ENCODE measurements around a stretch of chr5.

GRCh38 chr5:89271358-89272018 is 388.5 kb upstream of the MEF2C start:
- PRO-cap: no peak

- PRO-cap: no peak
Observed at GRCh38 chr5:89313077-89313367, 430.0 kb upstream of the MEF2C start.

DNA sequence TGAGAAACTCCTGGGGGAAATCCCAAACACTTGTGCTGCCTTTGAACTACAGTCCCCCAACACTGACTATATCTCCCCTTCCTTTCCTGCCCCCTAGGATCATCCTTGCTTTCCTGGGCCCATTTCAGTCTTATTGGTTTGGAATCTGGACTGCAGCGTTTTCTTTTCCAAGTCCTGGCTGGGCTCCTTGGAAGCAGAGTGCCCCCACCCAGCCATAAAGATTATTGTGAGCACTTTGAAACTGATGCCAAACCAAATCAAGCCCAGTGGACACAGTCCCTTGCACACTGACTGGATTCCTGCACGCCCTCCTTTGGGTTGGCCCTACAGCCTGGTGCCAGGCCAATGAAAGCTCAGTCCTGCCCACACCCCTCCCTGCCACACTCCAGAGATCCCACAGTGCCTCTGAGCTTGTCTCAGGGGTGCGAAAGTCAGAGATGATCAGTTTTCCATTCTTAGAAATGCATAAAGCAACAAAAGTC is 181.9 kb downstream of the CETN3 start:
- PRO-cap: no peak

DNA sequence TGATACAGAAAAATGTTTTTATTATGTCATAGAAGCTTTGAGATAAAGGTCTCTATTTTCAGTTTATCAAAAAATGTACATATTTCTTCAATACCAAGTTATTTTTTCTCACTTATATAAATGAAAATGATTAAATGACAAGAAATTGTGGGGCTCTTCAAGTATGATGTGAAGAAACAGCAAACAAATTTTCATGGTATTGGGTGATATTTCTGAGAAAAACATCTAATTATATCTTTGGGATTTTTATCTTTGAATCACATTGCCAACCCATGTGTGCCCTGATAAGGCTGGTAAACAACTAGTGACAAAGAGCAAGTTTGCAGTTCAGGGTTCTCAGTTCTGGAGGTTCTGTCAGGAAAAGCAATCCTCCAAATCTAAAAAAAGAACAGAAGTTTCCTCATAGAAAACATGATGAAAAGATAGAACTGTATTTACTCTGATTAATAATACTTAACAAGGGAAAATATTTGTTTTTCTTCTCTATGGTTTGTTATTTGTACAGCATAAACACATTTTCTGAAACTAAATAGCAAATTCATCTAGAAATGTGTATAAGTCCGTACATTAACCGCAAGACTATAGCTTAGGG is 308.3 kb downstream of the ADGRV1 start:
- PRO-cap: no peak

DNA sequence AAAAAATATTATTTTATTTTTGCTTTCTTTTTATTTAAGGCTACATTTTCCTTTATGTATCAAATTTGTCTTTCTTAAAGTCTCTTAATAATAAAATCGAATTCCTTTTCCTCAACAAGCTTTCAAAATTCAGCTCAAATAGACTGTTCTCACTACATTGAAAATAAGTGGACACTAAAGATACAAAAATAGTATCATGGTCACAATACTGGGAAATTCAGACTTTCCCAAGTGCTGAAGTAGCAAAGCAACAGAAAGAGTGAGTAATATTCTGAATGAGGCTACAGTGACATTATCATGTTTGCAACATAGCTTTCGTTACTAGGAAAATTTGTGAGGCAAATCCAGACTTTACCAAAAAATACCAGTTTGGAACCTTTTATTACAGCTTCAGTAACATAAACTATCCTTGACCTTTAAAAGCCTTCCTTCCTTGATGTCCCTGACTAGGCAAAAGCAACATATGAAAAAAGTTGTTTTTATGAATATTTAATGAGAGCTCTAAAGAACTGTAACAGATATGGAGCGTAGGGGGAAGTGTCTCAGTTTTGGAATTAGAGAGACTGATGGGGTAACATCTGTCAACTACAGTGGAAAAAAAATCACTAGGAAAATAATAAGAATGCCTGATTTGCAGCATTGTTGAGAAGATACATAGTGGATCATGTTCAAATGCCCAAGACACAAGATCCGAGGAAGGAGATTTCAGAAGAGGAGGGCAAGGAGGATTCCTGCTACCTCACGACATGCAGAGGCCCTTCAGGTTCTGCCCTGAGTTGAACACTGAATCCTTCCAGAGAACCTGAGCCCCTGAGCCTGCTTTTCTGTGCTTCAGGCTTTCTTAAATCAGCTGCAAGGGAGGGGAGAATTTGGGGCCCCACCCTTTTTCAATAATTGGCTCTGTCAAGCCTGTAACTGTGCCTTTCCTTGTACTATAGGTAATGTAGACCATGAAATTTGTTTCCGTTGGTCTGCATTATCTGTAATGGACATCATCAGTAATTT is 313.0 kb downstream of the ADGRV1 start:
- PRO-cap: no peak

DNA sequence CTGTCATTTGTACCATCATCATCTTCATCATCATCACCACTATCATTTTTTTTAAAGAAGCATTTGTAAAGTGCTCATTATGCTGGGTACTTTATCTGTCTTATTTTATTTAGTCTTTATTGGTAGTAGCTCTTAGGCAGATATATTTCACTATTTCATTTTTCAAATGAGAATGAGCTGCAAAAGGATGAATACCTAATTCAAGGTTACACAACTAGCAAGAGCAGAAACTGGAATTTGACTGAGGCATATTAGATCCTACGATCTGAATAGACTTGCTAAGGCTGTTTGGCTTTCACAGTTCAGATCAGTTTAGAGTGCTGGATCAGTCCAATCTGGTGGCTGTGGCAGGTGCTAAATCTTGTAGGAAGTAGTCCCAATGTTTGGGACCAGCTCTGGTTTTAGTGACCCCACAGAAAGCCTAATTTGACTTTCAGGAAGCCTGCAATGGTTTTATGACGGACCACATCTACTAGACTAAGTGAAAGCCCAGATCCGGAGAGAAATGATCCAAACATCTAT is 359.3 kb downstream of the ADGRV1 start:
- PRO-cap: no peak

GRCh38 chr5:91106799-91107502 is 276.2 kb downstream of the ARRDC3 start:
- PRO-cap: no peak

DNA sequence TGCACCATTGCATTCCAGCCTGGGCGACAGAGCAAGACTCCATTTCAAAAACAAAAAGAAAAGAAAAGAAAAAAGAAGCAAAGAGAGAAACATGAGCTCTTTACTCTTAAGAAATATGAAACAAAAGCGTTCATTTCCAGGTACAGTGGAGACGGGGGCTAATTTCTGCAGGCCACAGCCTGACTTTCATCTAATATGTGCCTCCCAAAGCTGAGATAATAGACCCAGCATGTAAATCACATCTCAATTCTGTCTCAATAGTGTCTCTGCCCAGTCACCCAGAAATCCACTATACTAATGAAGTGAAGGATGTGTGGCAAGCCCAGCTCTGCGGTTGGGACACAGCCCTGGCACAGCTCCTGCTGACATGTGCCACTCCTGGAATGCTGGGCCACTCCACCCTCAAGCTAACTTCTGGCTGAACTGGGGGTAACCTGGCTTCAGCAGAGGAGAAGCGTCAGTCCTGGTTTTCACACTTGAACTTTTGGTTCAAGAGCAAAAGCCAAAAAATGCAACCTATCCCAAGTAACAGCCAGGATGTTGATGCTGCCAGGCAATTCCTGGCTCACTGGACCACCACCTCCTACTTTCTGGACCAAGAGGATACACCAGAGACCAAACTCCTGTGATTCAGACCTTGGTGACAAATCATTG is 86.5 kb downstream of the ARRDC3 start:
- PRO-cap: no peak

DNA sequence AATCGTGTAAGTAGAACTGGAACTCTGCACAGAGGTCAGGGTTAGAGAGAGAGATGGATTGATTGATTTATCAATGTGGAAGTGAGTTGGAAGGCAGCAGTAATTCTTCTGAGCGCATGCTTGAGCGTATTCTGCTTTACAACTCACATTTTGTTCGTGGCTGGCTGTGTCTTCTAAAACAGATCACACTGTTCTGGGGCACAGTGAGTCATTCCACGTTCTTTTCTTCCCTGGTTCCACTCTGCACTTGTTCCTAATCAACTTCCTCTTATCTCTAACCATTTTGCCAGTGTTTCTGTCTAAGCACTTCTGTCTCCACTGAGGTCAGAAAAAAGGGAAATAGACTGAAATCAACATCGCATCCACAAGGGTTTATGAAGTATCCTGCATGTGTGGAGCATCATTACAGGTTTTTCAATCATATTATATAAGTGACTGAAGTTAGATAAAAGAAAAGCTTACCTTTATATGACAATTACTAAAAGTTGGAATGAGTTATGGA is 86.7 kb upstream of the ARRDC3 start:
- PRO-cap: no peak

- PRO-cap: no peak
Observed at GRCh38 chr5:92552060-92553102, 1030.6 kb upstream of the NR2F1 start.

DNA sequence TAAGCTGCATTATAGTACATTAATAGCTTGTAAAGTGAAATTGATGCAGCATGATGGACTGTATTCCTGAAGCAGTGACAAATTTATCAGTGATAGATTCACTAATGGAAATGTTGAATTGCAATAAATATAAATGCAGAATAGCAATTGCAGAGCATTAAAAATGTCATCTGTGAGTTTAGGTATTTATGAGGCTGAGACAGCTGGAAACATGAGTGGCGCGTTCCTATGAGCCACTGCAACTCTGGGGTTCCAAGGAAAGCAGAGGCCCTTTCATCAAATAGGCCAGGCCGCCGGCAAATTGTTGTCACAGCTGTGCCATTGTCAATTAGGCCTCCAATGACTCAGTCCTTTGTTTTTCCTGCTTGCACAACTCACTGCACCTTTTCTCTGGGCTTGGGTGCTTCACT is 655.9 kb upstream of the NR2F1 start:
- PRO-cap: no peak

DNA sequence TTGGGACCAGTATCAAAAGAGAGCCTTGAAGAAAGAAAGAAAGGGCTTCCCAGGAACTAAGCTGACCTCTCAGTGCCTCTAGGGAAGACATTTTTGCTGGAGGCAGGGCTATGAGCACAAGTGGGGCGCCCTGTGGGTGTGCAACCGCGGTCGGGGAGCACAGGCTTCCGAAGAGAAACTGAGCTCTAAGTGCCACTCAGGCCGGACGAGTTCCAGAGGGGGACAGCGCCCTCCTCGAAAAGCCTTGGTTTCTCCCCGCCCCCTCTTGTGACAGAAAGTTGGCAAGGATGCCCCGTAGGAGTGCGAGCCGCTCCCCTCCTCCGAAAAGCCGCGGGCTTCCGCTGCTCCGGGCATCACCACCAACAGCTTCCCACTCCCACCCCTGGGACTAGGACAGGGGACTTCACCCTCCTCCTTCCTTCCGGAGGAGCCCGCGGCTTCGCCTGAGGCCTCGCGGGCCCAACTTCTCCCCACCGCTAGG is 4.1 kb upstream of the NR2F1 start:
- PRO-cap: no peak

- PRO-cap: no peak
Observed at GRCh38 chr5:93584928-93585937, 2.2 kb downstream of the NR2F1 start.

DNA sequence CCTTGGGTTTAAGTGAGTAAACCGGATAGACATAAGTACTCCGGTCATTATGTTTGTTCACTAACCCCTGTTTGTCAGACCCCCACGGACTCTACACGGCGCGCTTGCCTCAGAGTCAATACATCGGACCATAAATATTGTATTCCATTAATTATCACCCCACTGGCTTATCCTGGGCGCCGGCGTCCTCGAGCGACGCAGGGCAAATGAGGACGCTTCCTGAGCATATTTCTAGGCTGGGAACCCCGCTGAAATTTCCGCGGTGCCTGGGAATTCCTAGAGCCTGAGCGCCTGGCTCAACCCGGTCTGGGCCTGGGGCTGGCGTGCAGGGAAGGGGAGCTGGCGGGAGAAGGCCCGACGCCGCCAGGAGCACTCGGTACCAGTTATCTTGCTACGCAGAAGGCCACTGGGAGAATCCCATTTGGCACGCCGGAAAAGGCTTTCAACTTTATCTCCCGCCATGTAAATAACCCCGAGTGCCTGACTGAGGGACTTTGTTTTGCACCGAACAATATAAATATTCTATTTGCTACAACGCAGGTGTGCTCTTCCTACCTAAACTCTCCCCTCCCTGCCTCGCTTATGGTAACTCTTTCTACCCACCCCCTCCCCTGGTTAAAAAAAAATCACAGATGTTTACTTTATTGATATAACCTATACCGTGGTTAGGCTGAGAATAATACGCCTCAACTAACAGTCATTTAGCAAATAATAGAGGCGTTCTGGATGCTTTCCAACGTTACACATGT is 19.4 kb downstream of the NR2F1 start:
- PRO-cap: no peak

GRCh38 chr5:93620847-93622046 is 38.2 kb downstream of the NR2F1 start:
- PRO-cap: bidirectional peak, plus-strand start at chr5:93621318, minus-strand start at chr5:93621239; bidirectional peak, plus-strand start at chr5:93621605, minus-strand start at chr5:93621525

- PRO-cap: no peak
Observed at GRCh38 chr5:93790568-93790857, 49.1 kb upstream of the POU5F2 start.

DNA sequence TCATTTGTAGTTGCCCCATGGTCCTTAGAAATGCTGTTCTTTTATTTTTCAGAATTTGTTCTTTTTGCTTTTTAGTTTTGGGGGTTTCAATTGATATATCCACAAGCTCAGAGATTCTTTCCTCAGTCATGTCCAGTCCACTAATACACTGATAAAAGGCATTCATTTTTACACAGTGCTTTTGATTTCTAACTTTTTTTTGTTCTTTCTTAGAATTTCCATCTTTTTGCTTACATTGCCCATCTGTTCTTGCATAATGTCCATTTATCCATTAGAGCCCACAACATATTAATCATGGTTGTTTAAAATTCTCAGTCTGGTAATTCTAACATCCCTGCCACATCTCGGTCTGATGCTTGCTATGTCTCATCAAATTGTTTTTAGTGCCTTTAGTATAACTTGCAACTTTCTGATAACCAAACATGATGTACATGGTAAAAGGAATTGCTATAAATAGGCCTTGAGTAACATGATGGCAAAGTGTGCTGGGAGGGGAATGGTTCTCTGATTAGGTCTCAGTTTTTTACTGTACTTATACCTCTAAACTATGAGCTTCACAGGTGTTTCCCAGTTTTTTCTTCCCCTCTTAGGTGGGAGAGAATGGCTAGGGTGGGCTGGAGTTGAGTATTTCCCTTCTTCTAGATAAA is 109.9 kb downstream of the FAM172A start:
- PRO-cap: no peak

DNA sequence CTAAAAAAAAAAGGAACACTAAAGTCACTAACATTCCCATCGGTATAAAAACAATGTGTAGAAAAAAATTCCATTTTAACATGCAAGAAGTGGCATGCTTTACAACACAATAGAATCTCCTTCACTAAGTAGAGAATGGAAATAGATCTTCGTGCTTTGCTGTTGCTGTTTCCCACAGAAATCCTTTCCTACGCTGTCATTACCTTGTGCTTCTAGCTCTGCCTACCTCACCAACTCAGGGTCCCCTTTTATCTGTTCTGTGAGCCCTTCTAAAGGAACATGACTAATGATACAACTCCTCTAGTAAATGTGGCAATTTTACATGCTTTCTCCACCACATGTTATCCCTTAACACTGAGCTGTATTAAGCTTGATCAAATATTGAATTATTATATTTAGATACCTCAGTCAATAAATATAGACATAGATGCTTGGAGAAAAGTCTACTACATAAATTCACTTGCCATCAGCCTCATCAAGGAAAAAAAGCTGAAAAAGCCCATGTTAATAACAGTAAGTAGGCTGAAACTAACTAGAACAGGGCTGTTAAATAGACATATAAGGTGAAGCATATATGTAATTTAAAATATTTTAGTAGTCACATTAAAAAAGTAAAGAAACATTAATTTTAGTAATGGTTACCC is 202.8 kb downstream of the MCTP1 start:
- PRO-cap: no peak

- PRO-cap: no peak
Observed at GRCh38 chr5:95755185-95755710, 24.1 kb downstream of the RHOBTB3 start.

DNA sequence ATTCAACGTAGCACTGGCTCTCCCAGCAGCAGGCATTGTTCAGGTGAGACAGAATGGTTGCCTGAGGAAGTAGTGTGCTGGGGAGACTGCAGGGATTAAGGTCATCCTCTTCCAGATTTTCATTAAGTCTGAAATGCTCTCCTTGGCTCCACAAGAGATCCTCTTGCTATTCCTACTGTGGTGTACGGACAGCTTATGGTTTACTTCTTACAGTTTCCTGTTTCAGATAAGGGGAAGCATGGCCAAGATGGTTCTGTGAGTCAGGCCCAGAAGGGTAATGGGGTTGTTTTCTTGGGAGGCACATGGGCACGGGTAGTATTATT is 43.0 kb downstream of the GLRX start:
- PRO-cap: no peak